ENCODE measurements around a stretch of chr19.

DNA sequence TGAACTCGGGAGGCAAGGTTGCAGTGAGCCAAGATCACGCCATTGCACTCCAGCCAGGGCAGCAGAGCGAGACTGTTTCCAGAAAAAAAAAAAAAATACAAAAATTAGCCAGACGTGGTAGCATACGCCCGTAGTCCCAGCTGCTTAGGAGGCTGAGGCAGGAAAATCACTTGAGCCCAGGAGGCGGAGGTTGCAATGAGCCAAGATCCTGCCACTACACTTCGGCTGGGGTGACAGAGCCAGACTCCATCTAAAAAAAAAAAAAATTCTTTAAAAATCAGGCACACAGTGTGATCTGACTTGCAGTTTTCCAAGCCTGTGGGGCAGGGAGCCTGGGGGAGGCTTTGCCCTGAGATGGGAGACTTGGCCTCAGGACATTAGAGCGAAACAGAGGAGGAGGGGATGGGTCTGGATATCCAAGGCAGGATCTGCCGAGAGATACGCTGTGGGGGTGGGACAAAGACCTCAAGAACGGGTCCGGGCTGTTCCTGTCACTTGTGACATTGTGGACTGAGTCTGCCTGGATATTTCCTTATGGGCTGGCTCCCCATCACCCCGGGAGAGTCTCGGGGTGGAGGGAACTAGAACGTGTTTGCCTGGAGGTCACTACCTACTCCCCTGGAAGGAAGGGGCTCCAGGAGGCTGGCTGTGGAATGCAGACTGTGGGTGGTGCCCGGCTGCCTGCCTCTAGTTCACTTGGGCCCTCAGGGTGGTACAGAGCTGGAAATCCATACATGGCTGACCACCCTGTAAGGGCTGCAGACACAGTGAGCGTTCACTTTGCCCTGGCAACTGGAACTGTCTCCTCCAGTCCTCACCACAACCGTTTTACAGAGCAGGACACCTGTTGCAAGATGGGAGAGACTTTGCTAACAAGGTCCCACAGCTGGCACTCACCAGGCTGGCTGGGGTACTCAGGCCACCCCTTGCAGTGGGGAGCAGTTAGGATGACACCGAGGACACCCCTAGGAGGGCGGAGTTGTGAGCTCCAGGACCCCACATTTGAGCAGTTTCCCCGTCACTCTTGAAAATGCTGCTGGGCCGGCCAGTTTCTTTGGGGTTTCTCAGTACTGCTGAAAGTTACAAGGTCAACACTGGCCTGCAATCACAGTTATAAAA, 26.4 kb downstream of the DNM2 start:
- RRBS, result 59% methylated on average over 5 of the region's 23 CpGs

- RRBS, result no CpG with 5 or more reads among the region's 12 CpGs
Measured at GRCh38 chr19:10745072-10745544, 27.2 kb downstream of the DNM2 start.

DNA sequence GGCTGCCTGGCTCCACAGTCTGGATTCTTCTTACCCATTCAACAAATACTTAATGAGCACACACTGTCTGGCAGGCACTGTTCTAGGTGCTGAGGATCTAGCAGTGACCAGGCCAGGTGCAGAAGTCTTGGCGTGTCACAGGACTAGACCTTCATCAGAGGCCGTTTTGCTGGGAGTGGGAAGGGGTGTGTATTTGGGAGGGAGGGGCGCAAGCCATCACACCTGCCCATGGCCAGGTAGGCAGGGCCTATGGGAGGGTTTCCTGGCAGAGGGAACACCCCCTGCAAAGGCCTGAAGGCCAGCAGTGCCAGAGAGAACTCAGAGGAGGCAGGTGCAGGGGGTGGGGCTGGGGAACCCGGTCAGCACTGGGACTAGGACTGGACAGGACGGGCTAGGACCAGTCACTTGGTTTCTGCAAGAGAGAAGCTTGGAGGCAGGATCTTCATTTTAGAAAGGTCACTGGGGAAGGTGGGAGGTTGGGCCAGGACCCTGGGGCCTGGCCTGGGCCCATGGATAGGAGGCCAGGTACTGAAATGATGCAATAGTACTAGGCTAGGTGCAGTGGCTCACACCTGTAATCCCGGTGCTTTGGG, 31.9 kb downstream of the DNM2 start:
- RRBS, result 73% methylated on average over 1 of the region's 6 CpGs

DNA sequence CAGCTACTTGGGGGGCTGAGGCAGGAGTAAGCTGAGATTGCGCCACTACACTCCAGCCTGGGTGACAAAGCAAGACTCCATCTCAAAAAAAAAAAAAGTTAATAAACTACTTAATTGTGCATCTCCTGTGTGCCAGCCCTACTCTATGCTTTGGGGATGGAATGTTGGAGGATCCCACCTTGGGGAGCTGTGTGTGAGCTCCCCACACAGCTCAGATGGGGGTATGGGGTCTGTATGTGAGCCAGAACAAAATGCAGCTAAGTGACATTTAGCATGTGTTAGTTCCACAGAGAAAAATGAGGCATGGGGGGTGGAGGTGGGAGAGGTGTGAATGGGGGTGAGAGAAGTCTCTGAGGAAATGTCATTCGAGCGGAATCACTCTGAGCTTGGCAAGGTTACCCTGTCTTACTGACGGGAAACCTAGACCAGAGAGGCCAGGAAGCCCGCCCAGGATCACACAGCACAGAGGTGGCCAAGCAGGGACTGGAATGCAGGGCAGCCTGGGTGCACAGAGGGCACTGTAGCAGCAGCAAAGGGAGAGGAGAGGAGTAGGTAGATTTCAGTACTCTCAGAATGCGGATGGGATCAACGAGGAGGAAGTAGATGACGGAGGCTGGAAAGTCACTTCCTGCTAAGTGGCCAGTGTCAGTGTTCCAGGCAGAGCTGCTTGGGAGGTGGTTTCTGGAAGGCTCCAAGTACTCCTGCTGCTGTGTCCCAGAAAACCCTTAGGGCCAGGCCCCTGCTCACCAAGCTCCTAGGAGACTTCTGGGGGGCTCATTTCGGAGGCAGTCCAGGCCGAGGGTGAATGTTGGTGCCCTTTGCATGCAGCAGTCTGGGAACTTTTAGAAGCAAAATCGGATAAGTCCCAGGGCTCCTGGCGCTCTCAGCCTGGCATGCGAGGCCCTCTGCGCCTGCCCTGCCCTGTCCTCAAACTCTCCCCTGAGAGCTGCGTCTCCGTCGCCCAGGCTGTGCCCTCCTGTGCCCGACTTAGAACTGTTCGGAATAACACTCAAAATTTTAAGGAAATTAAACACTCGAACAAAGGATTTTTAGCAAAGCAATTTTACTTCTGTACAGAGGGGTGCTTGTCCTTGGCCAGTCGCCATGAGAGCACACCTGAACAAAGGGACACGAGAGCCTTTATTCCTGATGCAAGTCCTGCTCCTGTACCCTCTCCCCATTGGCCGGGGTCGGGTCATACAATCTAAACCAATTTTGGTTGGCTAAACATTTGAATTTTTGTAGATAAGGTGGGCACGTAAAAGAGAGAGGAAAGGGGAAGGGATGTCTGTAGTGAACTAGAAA, 33.4 kb downstream of the DNM2 start:
- RRBS, result no CpG with 5 or more reads among the region's 25 CpGs

DNA sequence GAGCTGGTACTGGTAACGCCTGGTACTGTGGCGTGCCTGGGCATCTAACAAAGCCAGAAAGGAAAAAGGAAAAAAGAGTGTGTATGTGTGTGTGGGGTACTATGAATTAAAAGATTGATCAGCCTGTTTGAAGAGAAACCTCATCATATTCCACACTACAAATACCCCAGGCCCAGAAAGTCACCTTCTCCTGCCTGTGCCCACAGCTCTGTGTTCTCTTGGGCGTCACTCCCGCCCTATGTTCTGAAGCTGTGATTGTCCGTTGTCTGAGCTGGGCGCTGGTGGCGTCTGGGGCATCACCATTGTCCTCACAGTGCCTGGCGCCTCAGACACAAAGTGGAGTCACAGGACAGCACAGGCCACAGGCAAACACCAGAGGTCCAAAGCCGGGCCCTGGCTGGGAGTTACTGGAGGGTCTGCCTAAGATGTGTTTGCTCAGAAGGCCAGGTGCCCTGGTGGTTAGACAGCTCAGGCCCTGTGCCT, 34.3 kb downstream of the DNM2 start:
- RRBS, result no CpG with 5 or more reads among the region's 9 CpGs

- RRBS, result 40% methylated on average over 2 of the region's 8 CpGs
Measured at GRCh38 chr19:10766804-10767328, 49.0 kb downstream of the DNM2 start.

- RRBS, result no CpG with 5 or more reads among the region's 14 CpGs
Measured at GRCh38 chr19:10784121-10784748, 51.8 kb downstream of the TMED1 start.

DNA sequence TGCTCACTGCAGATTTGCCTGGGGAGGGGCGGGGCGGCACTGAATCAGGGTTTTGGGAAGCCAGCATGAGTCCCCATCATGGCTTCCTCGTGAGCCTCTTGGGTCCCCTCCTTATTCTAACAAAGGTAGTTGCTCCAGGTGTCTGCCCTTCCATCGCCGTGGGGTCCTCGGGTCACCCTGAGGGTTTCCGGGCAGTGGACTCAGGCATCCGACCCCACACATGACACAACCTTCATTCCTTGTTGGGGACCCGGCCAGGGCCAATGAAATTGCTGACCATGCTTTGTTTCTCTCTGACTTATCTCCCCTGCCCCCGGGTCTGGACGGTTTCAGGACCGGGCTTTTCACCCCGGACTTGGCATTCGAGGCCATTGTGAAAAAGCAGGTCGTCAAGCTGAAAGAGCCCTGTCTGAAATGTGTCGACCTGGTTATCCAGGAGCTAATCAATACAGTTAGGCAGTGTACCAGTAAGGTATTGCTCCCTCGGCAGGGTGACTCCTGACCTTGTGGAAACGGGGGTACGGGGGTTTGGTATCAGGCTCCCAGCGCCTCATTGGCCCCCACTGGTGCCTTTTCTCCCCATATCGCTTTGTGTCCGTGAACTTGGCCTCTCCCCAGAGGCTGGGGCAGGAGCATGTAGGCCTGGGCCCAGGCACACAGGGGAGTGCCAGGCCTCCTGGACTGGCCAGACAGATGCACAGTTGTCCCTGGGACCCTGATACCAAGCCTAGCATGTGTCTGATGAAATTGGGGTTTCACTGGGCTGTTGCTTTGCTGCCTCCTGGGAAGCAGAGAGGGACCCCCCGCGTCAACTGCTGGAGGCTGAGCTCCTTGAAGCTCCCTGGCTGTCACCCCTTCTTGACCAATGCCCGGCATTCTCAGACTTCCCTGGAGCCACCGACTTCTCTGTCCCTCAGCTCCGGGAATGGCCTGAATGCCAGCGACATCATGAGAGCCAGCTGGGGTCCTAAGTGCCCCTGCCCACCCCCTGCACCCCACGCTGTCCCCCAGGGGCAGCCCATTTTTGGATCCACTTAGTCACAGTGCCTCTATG, 40.0 kb downstream of the TMED1 start:
- RRBS, result 90% methylated on average over 6 of the region's 29 CpGs

DNA sequence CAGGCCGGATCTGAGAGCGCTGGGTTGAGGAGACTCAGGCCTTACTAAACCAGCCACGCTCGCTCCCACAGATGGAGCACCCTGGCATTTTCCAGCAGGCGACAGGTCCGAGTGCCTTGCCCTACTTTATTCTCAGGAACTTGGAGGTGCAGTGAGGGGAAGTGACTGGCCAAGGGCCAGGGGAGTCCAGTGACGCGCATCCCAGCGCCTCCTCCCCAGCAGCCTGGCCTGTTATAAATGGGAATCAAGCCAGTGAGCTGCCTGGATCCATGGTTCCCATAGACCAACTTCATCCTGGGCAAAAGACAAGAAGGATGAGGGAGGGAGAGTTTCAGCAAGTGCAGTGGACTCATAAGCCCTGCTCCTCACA, 35.5 kb downstream of the TMED1 start:
- RRBS, result 94% methylated on average over 1 of the region's 9 CpGs

GRCh38 chr19:10907925-10908536, 20.4 kb downstream of the YIPF2 start:
- RRBS, result 98% methylated on average over 5 of the region's 20 CpGs

DNA sequence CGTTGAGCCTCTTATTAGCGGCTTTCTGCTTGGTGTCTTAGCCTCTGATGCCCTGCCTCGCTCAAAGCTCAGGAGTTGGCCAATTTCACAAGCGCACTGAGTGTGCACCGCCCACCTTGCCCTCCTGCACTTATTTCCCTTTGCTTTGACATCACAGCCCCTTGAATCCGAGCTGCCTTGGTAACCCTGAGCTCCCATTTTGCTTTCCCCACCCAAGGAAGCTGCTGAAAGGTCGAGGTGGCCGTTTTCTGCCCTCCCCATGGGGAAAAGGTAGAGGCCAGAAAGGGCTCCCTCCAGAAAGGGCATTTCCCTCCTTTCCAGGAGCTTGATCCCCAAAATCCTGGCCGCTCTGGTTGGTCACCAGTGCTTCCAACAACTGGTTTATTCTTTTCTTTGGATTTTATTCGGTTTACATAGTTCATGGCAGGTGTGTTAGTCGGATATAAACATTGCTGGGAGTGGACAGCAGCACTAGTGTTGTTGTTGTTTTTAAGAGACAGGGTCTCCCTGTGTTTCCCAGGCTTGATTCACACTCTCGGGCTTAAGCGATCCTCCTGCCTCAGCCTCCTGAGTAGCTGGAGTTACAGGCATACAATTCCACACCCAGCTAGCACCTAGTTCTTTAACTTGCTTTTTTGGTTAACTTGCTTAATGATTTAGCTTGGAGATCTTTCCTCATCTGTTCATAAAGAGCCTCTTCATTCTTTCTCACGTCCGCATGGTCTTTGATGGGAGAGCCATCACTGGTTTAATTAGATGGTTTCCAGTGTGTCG, 9.7 kb downstream of the YIPF2 start:
- RRBS, result no CpG with 5 or more reads among the region's 16 CpGs

GRCh38 chr19:10927622-10928497, 579 bp downstream of the YIPF2 start:
- RRBS, result 20% methylated on average over 11 of the region's 45 CpGs

DNA sequence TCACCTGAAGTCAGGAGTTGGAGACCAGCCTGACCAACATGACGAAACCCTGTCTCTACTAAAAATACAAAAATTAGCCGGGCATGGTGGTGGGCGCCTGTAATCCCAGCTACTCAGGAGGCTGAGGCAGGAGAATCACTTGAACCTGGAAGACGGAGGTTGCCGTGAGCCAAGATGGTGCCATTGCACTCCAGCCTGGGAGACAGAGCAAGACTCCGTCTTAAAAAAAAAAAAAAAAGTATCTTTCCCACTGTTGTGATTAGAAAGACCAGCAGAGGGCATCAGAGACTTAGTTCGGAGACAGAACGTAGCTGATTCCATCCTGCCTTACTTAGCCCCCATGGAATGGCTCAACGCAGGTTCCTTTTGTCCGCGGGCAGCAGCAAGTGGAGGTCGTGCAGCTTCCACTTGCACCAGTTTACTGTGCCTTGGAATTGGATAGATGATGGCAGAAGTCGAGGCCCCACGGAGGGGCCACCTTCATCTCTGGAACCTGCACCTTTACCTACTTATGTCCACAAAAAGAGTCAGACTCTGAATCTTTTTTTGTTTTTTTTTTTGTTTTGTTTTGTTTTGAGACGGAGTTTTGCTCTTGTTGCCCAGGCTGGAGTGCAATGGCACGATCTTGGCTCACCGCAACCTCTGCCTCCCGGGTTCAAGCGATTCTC, 8.1 kb downstream of the TIMM29 start:
- RRBS, result no CpG with 5 or more reads among the region's 19 CpGs

DNA sequence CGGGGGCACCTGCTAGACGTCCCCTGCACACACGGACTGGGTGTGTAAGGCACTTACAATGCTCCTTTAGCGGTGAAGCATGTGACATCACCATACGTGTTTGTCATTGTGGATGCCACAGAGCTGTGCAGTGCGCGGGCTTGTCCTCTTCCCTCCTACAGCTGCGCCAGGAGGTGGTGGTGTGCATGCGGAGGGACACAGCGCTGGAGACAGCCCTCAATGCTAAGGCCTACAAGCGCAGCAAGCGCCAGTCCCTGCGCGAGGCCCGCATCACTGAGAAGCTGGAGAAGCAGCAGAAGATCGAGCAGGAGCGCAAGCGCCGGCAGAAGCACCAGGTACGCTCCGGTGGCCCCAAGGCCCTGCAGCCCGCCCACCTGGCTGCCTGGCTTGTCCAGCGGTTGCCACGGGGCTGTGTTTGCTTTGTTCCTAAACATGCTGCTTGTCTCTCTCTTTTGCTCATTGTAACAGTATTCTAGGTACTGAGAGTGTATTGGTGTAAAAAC, 30.2 kb downstream of the SMARCA4 start:
- RRBS, result no CpG with 5 or more reads among the region's 24 CpGs

GRCh38 chr19:11018610-11019139, 57.8 kb downstream of the SMARCA4 start:
- RRBS, result no CpG with 5 or more reads among the region's 14 CpGs

DNA sequence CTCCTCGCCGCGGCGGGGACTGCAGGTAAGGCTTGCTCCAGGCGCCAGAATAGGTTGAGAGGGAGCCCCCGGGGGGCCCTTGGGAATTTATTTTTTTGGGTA, 179 bp downstream of the LDLR start:
- RRBS, result no CpG with 5 or more reads among the region's 6 CpGs

DNA sequence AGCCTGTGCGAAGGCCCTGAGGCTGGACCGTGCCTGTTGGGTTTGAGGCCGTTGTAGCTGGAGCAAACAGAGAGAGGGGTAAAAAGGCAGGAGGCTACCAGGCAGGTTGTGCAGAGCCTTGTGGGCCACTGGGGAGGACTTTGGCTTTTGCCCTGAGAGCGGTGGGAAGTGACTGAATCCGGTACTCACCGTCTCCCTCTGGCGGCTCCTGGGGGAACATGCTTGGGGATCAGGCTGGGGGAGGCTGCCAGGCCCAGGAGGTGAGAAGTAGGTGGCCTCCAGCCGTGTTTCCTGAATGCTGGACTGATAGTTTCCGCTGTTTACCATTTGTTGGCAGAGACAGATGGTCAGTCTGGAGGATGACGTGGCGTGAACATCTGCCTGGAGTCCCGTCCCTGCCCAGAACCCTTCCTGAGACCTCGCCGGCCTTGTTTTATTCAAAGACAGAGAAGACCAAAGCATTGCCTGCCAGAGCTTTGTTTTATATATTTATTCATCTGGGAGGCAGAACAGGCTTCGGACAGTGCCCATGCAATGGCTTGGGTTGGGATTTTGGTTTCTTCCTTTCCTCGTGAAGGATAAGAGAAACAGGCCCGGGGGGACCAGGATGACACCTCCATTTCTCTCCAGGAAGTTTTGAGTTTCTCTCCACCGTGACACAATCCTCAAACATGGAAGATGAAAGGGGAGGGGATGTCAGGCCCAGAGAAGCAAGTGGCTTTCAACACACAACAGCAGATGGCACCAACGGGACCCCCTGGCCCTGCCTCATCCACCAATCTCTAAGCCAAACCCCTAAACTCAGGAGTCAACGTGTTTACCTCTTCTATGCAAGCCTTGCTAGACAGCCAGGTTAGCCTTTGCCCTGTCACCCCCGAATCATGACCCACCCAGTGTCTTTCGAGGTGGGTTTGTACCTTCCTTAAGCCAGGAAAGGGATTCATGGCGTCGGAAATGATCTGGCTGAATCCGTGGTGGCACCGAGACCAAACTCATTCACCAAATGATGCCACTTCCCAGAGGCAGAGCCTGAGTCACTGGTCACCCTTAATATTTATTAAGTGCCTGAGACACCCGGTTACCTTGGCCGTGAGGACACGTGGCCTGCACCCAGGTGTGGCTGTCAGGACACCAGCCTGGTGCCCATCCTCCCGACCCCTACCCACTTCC, 24.3 kb downstream of the SPC24 start:
- RRBS, result no CpG with 5 or more reads among the region's 30 CpGs

GRCh38 chr19:11139325-11139636, 16.3 kb downstream of the SPC24 start:
- RRBS, result no CpG with 5 or more reads among the region's 4 CpGs

DNA sequence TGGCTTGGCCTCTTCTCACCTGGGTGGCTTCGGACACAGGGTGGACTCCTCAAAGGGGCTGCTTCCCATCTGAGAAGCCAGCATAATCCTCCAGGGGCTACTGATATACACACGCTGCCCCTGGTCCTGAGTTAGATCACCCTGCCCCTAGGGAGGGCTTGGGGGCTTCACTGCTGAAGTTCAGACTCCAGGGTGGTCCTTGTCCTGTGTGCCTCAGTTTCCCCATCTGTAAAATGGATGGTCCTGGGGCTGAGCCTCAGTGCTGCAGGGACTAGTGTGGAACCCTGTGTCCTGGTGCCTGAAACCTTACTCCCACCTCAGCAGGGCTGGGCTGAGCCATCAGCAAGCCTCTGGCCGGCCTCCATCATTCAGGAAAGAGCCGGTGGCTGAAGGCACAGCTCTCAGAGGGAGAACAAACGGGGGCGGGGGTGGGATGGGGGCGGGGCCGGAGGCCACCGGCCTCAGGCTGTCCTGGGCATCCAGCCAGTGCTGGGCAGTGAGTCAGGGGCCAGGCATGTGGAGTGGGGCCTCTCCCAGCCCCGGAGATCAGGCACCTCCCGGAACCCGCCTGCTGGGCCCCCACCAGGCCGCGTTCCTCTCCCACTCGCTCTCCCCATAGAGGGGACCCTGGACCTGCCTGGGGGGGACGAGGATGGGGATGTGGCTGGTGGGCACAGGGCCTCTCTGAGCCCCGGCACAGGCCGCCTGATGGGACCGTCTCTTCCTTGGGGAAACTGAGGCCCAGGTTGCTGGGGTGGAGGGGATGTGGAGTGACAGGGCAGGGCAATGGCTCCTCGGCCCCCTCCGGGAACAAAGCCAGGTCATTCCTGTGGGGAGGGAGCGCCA, 13.1 kb downstream of the SPC24 start:
- RRBS, result under 1% methylated on average over 11 of the region's 22 CpGs

DNA sequence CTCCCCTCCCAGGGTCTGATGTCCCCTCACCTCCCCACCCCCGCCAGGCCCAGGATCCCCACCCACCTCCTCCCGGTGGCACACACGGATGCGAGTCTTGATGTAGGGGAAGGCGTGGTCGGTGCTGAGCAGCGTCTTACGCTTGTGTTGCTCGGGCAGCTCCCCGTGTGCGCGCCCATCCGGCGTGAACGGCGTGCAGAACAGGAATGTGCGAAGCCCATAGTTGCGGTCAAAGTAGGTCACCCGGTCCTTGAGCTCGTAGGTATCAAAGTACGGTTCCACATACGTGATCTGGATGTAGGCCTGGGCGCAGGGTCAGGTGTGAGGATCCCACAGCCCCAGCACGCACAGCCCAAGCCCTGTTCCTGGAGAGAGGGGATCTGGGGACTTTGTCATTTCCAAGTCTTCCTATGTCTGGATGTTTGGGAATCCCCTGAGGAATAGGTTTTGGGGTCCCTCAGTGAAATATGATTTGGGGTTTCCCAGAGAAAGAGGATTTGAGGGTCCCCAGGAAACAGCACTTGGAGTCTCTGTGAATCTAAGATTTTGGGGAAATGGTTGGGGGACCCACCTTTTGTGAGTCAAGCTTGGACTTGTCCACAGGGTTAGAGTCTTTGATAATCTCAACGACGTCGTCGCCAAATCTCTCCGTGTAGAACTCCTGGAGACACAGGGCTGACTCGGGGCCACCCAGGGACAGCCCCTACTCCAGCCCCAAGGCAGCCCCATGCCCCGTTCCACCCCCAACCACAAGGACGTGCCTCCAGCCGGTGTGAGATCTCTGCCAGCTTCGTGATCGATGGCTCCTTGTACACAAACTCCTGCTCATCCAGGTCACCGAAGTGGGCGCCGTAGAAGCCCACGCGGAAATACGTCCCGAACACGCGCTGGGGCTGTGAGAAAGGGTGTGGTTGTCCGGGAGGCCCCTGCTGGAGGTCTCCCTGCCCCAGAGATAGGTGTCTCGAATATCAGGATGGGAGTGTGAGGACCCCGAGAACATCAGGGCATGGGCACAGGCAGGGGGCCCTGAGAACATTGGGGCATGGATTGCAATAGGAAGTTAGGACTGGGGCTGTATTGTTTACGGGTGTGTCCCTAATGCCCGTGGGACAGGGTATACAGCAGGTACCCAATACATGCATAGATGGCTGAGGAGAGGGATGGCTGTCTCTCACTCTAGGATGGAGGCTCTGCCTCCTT, 4.9 kb upstream of the KANK2 start:
- RRBS, result 93% methylated on average over 14 of the region's 49 CpGs